Left common carotid artery plus branches (tissue), 1 donor: ENCODE results near the genes IL10 and FCMR.

GRCh38 chr1:206739001-206740137 is 31.2 kb upstream of the IL19 start:
- PRO-cap: no peak

GRCh38 chr1:206770955-206771969 is 689 bp downstream of the IL19 start:
- PRO-cap: unidirectional peak, minus-strand start at chr1:206771189

DNA sequence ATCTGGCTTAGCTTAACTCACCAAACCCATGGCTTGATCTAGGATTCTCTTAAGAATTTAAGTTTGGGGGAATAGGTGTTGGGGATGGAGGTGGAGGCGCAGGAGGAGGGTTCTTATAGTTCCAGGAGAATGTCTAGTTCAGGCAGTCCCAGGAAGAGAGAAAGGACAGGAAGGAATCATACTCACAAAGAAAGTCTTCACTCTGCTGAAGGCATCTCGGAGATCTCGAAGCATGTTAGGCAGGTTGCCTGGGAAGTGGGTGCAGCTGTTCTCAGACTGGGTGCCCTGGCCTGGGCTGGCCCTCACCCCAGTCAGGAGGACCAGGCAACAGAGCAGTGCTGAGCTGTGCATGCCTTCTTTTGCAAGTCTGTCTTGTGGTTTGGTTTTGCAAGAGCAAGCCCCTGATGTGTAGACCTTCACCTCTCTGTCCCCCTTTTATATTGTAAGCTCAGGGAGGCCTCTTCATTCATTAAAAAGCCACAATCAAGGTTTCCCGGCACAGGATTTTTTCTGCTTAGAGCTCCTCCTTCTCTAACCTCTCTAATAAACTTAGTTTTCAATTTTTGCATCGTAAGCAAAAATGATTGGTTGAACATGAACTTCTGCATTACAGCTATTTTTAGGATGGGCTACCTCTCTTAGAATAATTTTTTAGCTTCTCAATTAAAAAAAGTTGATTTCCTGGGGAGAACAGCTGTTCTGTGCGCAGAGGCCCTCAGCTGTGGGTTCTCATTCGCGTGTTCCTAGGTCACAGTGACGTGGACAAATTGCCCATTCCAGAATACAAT is at the start of gene IL10:
IL10 (minus strand) TSS at position 410 of the 788 bp plus-strand sequence.
- PRO-cap: no peak

- PRO-cap: no peak
These were observed at the start of gene FCMR for GRCh38 chr1:206921805-206922399. TSS of gene FCMR (minus strand) at chr1:206921941.

DNA sequence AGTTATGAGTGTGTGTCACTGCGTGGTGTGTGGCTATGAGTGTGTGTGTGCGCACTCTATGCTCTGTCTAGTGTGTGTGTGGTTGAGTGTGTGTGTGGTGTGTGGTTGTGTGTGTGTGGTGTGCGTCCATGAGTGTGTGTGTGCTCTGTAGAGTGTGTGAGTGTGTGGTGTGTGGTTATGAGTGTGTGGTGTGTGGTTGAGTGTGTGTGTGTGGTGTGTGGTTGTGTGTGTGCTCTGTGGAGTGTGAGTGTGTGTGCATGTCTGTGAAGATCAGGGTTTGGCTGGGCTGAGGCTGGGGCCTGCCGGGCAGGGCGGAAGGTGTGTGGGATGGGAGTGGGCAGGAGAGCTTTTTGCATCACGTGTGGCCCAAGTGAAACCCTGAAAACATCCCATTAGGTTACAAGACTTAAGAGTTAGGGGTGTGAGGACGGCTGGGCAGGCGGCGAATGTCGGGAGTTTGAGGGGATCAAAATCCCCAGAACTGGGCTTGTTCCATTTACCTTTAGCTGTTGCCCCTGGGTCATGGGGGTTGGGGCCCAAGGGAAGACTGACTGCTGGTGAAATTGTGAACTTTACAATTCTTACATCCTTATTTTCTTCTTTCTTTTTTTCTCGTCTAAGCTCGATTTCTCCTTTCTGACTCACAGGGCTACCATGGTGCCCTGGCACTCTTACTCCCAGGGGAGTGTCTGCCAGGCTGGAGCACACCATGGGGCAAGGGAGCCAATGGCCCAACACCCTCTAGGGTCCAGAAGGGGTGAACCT is 3.0 kb upstream of the FCMR start:
- PRO-cap: no peak

- PRO-cap: no peak
These were observed 1.5 kb downstream of the PIGR start for GRCh38 chr1:206944601-206945242.

DNA sequence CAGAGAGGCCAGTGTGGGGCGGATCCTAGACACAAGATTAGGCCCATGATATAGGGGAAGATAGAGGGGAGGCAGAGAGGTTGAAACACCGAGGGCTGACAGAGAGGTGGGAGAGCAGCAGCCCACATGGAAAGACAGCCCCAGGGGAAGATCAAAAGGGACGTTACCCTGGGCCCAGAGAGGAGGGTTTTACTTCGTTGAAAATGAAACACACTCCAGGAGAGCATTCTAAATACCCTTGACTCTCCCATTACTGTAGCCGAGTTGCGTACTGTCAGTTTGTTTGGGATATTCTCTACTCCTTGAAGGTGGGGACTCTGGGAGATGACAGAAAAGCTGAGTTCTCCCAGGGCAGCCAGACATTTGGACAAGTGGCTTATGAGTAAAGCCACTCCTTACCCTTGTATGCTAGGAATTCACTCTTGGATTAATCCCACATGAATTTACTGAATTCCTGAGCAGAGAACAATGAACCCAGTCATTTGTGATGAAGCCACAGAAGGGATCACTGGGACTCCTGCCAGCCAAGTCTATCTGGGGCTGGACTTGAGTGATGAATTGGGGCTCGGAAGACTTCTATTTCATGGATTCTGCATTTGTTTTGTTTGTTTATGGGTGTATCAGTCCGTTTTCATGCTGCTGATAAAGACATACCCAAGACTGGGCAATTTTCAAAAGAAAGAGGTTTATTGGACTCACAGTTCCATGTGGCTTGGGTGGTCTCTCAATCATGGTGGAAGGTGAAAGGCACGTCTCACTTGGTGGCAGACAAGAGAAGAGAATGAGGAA is 25.2 kb downstream of the C1orf116 start:
- PRO-cap: no peak

DNA sequence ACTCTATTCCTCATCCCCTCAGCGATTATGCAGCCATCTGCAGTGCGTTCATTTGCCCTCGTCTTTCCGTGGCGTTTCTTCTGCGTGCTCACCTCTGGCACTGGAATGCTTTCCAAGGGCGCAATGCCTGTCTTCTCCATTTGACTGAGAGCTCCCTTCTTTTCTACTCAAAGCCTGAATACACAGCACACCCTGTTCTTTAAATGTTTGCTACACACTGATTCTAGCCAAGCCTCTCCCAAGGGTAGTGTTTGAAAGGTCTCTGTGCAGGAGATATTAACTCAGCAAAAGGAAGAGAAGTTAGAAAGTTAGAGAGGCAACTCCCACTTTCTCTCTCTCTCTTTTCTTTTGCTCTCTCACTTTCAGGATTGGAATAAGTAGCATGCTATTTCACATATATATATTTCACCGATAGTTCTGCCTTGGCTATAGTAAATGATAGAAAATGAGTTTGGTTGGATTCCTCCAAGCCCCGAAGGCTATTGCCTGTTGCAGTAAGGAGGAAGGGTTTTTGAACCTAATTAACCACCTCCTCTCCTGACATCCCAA is 22.5 kb downstream of the C1orf116 start:
- PRO-cap: no peak

- PRO-cap: no peak
These were observed 1.5 kb downstream of the PFKFB2 start for GRCh38 chr1:207054345-207055260.

GRCh38 chr1:207055455-207056128 is 2.5 kb downstream of the PFKFB2 start:
- PRO-cap: no peak

- PRO-cap: no peak
These were observed 5.1 kb downstream of the PFKFB2 start for GRCh38 chr1:207058187-207058639.

DNA sequence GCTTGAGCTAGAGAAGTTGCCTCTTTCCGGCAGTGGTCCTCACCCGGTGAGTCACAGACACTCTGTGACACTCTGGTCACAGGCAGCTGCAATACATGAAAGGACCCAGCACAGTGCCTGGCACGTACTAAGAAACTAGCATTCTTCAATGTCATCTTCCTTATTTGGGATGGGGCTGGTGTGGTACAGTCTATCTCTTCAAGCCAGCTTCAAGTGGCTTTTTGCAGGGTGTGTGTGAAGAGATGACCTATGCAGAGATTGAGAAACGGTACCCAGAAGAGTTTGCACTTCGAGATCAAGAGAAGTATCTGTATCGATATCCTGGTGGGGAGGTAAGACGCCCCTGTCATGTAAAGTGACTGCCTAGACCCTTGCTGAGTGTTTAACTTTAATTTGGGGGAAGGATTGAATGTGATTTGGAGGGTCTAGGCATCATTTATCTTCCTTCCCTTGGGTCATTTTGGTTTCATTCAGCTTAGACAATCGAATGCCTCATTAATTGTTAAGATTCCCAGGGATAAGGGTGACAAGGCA is 16.2 kb downstream of the PFKFB2 start:
- PRO-cap: no peak

DNA sequence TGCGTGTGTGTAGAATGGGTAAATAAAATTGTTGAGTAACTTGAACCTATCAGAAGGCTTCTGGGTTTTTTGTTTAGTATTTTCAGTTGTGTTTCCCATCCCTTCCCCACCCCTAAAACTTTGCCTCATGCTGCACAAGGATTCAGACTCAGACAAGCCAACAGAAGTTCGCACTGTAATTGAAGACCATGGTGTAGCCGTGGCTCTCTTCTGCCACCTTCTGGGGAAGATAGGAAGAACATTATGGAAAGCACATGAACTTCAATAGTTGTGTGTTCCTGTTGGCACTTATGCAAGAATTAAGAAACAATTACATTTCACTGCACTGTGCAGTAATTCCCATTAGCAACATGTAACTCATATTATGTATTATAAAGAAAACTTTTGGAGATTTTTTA is 10.9 kb upstream of the C4BPB start:
- PRO-cap: no peak

- PRO-cap: no peak
These were observed 543 bp downstream of the C4BPA start for GRCh38 chr1:207104644-207104908.

DNA sequence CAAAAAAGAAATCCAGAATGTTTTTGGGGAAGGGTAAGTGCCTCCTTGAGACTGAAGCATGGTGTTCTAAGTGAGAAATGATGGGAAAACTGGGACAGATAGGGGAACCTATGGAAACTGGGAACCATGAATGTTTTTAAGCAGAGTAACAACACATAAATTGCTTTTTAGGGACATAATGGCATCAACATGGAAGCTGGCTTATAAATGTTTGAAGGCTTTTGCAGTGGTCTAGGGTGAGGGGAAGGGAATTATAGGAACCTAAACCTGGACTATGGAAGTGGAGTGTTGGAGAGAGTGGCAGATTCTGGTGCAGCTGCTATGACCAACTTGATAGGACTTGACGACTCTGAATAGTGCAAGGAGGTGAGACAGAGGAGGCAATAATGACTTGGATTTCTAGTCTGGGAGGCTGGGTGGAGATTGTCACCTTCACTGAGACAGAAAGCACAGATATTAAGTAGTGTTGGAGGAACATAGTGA is 3.6 kb downstream of the C4BPA start:
- PRO-cap: no peak

- PRO-cap: no peak
These were observed 68.2 kb downstream of the C4BPA start for GRCh38 chr1:207172355-207172554.

- PRO-cap: no peak
These were observed 80.1 kb upstream of the CD55 start for GRCh38 chr1:207241094-207242061.

DNA sequence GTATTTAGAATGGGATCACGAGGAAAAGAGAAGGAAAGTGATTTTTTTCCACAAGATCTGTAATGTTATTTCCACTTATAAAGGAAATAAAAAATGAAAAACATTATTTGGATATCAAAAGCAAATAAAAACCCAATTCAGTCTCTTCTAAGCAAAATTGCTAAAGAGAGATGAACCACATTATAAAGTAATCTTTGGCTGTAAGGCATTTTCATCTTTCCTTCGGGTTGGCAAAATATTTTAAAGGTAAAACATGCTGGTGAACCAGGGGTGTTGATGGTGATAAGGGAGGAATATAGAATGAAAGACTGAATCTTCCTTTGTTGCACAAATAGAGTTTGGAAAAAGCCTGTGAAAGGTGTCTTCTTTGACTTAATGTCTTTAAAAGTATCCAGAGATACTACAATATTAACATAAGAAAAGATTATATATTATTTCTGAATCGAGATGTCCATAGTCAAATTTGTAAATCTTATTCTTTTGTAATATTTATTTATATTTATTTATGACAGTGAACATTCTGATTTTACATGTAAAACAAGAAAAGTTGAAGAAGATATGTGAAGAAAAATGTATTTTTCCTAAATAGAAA is 38.5 kb downstream of the CD55 start:
- PRO-cap: no peak

DNA sequence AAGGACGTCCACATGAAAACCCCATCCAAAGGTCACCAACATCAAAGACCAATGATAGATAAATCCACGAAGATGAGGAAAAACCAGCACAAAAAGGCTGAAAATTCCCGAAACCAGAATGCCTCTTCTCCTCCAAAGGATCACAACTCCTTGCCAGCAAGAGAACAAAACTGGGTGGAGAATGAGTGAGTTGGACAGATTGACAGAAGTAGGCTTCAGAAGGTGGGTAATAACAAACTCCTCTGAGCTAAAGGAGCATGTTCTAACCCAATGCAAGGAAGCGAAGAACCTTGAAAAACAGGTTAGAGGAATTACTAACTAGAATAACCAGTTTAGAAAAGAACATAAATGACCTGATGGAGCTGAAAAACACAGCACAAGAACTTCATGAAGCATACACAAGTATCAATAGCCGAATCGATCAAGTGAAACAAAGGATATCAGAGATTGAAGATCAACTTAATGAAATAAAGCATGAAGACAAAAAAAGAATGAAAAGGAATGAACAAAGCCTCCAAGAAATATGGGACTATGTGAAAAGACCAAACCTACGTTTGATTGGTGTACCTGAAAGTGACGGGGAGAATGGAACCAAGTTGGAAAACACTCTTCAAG is 55.4 kb upstream of the CR1L start:
- PRO-cap: no peak

DNA sequence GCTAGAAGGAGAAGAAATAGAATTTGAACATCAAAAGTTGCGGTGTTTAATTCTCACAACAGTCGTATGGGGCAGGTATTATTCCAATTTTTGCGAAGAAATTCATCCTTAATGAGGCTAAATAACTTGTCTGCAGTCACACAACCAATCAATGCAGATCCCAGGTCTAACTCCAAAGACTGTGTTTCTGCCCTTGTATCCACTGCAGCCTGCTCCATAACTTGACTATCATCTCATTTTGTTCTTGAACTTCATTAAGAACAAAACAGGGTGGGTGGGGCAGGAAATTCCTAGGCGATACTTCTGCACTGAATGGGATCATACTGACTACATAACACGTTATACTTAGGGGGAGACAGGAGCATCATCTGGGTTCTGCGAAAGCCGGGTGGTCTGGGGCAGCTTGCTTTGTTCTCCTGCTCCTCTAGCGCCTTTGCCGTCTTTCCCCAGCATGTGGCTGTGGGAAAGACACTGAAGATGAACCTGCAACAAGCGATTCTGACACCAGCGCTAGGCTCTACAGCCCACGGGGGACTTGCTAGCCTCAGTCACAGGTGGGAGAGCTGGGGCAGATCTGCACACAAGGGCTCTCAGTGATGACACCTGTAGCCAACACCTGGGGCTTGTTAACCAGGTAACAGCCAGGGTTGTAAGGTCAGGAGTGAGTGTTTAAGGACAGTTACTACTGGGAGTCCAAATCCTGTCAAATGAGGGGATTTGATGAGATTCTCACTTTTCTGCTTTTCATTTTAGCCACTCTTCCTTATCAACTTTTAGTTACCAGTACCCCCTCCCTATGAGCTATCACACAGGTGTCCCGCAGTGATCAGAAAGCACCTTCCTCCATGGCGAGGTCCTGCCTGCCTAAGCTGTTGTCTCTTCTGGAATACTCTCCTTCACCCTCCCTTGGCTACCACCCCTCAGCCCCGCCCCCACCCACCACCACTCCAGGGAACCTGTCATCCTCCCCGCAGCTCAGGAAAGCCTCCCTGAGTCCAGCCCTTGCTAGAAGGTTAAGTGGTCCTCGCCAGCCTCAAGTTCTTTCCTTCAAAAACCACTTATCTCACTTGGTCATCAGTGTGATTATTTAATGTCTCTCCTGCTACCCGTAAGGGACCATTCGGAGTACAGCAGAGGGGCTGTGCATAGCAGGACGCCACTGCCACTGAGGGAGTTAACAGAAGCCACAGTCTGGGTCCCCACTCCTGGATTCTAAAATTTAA is 52.0 kb downstream of the CD46 start:
- PRO-cap: no peak